ENCODE data around the genes NGRN and IQGAP1.

- PRO-cap, result no peak
Measured at GRCh38 chr15:90241266-90242071, 7.5 kb downstream of the GDPGP1 start.

DNA sequence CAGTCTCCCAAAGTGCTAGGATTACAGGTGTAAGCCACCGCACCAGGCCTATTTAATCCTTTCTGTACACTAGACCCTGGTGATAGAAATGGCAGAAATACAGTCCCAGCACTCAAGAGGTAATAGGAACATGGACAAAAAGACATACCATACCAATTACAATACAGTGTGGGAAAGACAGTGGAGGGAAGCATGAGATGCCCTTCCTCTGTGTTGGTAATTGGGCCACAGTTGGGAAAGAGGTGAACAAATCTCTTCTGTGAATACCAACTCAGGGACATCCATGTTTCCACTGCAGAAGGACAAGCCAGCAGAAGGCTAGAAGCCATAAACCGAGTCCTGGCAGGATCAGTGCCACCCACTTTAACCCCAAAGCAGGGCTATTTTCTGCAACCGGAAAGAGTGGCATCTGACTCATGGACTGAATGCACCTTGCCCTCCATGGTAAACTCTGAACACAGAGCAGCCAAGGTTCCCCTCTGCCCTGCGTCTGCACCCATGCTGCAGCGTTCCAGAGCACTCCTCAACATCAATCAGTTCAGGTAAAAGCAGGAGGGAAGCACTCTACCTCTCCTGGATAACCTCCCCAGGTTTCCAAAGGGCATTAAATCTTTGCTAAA lies 940 bp upstream of the NGRN start:
- PRO-cap, result no peak

DNA sequence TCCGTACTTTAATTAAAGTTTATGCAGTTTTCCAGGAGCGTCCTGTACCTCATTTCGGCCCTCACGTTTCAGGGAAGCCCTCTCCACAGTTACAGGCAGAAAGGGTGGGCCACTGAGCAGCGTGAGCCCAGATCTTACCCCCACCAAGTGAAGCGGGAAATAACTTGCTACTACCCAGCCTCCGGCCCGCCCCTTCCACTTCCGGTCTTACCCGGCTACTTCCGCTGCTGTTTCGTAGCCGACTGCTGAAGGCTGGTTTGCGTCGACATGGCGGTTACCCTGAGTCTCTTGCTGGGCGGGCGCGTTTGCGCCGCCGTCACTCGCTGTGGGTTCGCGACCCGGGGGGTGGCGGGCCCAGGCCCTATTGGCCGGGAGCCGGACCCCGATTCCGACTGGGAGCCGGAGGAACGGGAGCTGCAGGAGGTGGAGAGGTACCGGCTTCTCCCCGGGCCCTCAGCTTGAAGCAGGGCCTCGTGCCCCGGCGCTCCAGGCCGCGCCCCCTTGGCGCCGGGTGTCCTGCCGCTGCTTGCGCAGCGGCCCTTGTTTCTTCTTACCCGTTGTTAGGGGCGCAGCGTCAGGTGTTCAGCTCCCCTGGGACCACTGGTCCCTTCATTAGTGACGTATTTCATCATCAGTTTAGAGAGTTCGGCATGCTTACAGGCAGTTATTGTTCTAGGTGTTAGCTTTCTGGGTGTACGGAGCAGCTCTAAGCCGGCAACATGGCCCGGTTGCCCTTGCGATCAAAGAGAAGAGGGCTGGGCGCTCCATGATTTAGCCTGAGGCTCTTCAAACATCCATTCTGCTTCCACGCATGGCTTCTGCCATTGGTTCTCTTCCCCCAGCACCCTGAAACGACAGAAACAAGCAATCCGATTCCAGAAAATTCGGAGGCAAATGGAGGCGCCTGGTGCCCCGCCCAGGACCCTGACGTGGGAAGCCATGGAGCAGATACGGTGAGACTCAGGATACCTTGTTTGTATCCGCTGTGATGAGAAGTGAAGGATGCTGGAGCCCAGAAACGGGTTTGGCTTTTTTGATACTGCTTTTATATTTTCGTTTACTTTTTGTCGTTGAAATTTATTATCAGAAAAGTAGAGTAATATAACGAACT lies at the start of gene NGRN:
Gene NGRN (plus strand): TSS at position 227 of the 1,111 bp plus-strand sequence.
- PRO-cap, result bidirectional peak, plus-strand start at position 498 of the sequence, minus-strand start at position 200 of the sequence

- PRO-cap, result no peak
Measured at GRCh38 chr15:90266557-90267097, 1.2 kb downstream of the NGRN start.

- PRO-cap, result no peak
Measured at GRCh38 chr15:90352596-90353105, 567 bp downstream of the ZNF774 start.

- PRO-cap, result no peak
Measured at GRCh38 chr15:90367477-90368103, 15.5 kb downstream of the ZNF774 start.

DNA sequence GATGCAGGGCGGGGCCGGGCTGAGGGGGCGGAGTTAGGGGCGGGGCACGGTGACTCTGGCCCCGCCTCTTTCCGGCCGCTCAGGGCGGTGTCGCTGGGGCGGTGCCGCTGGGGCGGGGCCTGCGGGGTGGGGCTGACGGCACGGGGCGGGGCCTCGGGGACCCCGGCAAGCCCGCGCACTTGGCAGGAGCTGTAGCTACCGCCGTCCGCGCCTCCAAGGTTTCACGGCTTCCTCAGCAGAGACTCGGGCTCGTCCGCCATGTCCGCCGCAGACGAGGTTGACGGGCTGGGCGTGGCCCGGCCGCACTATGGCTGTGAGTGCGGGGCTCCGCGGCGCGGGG lies at the start of gene IQGAP1:
Gene IQGAP1 (plus strand): TSS at position 159 of the 340 bp plus-strand sequence.
- PRO-cap, result unidirectional peak, plus-strand start at position 194 of the sequence

DNA sequence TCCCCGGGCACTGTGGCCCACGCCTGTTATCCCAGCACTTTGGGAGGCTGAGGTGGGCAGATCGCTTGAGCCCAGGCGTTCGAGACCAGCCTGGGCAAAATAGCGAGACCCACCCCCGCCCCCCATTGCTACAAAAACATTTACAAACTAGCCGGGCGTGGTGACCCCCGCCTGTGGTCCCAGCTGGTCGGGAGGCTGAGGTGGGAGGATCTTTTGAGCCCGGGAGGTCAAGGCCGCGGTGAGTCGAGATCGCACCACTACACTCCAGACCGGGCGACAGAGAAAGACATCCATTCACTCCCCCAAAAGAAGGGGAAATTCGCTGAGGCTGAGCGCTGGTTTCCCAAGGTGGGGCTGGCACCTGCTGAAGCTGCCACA lies 841 bp upstream of the CRTC3 start:
- PRO-cap, result no peak

- PRO-cap, result no peak
Measured at GRCh38 chr15:90550906-90551482, 21.3 kb downstream of the CRTC3 start.

- PRO-cap, result no peak
Measured at GRCh38 chr15:90570970-90571623, 41.4 kb downstream of the CRTC3 start.

- PRO-cap, result no peak
Measured at GRCh38 chr15:90594131-90595122, 64.7 kb downstream of the CRTC3 start.

- PRO-cap, result no peak
Measured at GRCh38 chr15:90642421-90643191, 74.5 kb upstream of the BLM start.

- PRO-cap, result no peak
Measured at GRCh38 chr15:90666953-90667358, 50.2 kb upstream of the BLM start.

- PRO-cap, result no peak
Measured at GRCh38 chr15:90818014-90818801, 50.2 kb upstream of the FURIN start.

- PRO-cap, result unidirectional peak, minus-strand start at chr15:90820108
Measured at GRCh38 chr15:90819773-90820497, 48.5 kb upstream of the FURIN start.

DNA sequence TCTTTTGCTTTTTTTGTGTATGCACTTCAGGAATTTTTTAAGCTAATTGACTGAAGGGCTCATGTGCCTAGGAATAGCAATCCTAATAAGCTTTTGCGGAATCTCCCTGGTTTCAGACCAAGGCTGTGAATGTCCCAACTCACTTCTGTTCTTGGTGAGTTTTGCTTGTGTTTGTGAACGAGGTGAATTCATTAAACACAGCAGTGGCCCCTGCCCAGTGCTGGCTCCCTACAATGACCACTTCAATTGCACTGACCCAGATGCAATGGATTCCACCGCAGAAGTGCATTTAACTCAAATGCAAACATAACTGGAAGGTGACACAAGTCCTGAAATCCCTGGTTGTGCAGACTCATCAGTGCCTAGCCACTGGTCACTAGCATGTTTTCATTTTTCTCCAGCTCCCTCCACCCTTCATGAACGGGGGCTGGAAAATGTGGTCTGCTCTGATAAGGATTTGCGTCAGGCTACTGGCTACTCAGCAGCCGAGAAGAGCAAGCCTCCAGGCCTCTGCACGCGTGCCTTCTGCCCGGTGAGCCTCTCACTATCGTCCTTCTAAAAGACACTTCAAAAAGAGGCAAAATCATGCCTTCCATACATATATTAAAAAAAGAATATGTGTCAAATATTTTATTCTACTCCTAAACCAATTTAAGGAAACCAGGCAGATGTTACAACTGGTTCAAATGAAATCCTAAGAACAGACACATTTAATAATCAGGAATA lies 27.5 kb upstream of the FURIN start:
- PRO-cap, result no peak

DNA sequence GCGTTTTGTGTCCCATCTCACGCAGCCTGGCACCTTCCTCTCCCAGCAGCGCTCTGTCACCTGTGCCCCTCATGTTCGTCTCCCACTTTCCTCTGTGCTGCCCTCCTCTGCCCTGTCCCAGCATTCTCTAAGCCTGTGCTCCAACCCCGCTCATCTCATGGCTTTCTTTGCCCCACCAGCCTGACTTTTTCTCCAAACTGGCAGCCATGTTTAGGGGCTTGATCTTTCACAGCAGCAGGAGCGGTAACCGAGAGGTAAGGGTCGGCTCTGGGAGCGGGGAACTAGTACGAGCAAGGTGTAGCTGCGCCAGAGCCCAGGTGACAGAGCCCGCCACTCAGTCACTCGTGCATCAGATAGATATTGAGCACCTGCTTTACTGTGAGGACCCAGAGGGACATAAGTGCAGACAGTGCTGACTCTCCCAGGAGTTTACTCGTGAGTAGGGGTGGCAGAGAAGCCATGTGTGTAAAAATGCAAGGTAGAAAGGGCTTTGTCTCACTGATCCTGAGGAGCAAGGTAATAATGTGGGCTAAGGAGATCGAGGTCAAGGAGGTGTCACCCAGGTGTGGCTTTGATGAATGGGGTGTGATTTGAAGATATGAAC lies 13.4 kb downstream of the MAN2A2 start:
- PRO-cap, result no peak

DNA sequence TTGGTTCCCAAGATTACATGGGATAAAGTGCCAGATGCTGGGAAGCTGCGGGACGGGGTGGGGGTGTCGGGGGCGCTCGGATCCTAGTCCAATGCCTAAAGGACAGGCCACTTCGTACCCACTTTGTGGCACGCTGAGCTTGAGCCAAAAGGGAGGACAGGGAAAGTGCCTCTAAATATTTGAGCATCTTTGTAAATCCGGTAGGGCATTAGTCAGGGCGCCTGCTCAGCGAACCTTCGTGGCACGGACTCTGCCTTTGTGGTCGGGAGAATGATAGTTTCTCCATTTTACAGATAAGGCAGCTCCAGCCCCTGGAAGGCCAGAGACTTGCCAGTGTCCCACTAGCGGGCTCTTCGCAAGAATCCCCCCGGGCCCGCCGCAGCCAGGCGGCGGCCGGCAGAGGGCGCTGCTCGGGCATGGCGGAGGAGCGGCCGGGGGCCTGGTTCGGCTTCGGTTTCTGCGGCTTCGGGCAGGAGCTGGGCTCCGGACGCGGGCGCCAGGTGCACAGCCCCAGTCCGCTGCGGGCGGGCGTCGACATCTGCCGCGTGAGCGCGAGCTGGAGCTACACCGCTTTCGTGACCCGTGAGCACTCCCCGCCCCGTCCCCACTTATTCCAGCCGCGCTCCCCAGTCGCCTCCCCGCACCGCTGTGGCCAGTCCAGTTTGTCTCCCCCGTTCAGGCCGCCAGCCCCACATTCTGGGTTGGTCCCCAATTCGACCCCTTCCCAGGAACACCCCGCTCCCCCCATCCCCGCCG lies 1.8 kb downstream of the RCCD1 start:
- PRO-cap, result no peak

DNA sequence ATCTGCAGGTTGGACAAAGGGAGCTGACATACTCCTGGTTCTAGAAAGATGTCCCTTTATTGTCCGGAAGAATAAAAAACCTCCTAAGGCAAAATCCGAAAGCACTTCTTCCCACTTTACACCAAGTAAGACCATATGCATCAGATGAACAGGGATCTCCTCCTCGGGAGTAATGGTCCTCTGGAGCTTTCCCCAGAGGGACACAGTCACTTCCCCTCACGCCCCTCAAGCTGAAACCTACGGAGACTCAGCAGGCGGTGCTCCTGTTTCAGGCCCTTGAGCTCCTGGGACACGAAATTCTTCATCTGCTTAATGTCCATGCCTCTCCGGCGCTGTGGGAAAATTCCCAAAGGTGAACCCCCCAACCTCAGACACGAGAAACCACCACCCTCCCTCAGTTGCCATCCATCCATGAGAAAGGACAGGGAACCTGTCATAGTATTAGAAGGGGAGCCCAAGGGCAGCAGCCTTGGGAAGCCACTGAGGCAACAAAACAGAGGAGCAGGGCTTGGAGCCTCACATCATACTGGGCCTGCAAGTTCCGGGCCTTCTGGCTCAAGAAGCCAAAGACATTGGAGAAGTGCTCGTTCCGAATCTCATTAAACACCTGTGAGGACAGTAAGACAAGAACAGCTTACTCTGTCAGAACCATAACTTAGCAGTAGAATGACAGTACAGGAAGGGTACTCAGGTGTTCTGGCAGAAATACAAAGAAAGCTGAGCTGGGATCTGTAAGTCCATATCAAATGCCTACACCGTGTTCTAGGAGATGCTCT lies 11.3 kb upstream of the PRC1 start:
- PRO-cap, result no peak

GRCh38 chr15:91801974-91802743 lies 51.3 kb upstream of the SLCO3A1 start:
- PRO-cap, result no peak